ENCODE data around the genes TNNI3K and MIGA1.

GRCh38 chr1:67791262-67792425 lies 41.6 kb downstream of the GNG12 start:
- PRO-cap, 6 experiments = no peak in any of the 6 experiments
- RAMPAGE, long total RNA, 2 experiments = no peak in any of the 2 experiments
- RRBS = no CpG with 5 or more reads among the region's 9 CpGs

DNA sequence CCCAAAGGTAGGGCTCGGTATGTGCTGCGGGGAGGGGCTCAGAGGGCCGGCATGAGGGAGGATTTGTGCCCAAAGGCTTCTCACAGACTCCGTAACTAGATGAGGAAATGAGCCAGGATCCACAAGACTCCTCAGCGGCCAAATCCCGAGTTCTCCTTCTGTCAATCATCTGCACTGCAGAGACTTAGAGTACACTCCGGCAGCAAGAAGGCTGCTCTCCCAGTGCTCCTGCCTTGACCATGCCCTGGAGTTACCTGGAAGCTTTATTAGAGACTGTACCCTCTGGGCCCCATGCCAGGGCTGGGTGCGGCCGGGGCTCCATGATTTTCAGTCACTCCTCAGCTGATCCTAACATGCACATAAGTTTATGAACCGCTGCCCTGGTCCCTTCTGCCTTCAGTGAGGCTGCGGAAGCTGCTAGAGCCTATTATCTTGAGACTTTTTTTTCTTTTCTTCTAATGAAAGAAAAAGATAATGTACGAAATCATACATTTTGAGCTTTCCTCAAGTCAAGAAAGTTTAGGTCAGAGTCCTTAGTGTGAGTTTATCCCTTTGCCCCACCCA lies 17.5 kb downstream of the GNG12 start:
- PRO-cap, 6 experiments = no peak in any of the 6 experiments
- RAMPAGE, long total RNA, 2 experiments = no peak in any of the 2 experiments
- RRBS = 20% methylated on average over 1 of the region's 12 CpGs

- PRO-cap, 6 experiments = no peak in any of the 6 experiments
- RAMPAGE, long total RNA, 2 experiments = no peak in any of the 2 experiments
- RRBS = no CpG with 5 or more reads among the region's 4 CpGs
Measured at GRCh38 chr1:68313704-68314224, 81.4 kb upstream of the WLS start.

DNA sequence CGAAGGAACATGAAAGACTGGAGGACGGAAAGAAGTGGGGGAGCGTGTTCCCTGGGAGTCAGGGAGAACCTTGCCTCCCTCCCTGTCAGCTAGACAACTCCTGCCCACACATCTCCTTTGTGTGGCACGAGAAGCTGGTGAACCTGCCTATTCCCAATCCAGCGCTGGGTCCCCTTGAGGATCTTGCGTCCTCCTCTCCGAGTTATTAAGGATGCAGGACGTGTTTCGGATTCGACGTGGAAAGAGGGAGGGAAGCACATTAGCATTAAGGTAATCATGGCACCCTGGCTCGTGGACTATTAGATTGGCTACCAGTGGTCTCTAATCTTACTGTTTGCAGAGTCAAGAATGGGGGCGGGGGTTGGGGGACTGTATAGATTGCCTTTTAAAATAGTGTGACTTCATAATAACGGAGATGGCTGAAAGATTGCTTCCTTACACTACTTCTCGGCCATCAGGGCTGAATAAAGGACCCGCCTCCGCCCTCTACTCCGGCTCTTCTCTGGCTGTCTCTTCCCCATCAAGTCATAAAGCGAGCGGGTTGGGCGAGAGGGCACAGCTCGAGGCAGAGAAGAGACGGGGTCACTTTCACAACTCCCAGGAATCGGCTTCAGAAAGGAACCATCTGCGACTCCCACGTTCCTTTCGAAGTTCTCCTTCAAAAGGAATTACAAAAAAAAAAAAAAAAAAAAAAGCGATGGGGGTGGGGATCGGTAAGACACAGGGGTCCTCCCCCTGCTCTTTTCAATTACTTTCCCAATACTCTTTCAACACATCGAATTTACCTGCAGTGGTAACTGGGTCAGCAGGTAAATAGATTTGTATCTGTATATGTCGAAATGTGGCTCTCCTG lies 1.7 kb downstream of the LRRC7 start:
- PRO-cap, 6 experiments = peak in 1 of 6 experiments; most common plus-strand start position 528 of the sequence (in 1)
- RAMPAGE, long total RNA, 2 experiments = no peak in any of the 2 experiments
- RRBS = no CpG with 5 or more reads among the region's 31 CpGs

- PRO-cap, 6 experiments = no peak in any of the 6 experiments
- RAMPAGE, long total RNA, 2 experiments = no peak in any of the 2 experiments
- RRBS = no CpG with 5 or more reads among the region's 7 CpGs
Measured at GRCh38 chr1:71081572-71082038, 770 bp upstream of the ZRANB2 start.

DNA sequence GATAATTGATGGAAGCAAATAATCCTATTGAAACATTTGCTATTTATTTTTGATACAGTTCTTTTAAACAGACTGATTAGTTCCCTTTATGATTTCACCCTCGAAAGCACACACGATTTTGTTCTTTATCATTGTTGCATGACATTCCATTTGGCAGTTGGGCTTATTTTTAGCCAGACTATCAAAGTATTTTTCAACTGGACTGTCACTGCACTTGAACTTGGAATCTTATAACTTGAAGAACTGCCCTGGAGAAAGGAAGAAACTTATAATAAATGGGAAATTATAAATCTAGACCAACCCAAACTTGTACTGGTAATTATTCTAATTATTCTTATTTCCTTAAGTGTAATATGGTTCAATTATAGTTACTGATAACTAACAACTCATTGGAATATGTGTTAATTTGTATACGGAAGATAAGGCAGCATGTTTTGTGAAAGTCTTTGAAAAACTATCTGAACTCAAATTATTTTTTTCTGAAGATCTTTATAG lies at the start of gene TNNI3K:
TNNI3K (plus strand) TSS at position 211 of the 495 bp plus-strand sequence.
- PRO-cap, 6 experiments = peak in 4 of 6 experiments; most common plus-strand start position 211 of the sequence (in 2)
- RAMPAGE, long total RNA, 2 experiments = start-site peak on the plus strand in 2 of 2 experiments, centred at position 223 of the sequence, 190 to 379 reads per replicate
- RRBS = no CpG with 5 or more reads among the region's 3 CpGs

DNA sequence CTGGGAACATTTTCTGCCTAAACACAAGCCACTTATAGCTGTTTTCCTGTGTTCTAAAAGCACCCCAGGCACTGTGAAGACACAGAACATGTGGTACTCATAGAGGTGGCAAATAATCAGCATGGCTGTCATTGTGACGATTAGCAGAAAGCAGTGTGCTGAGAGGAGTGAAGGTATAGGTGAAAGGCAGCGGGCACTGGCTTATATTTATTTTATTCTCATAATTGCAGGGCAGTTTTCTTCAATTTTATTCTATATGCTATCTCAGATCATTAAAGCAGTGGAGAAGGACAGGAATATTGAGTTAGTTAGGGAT lies 119.5 kb downstream of the LRRC53 start:
- PRO-cap, 6 experiments = peak in 2 of 6 experiments; most common plus-strand start position 146 of the sequence (in 1); most common minus-strand start position 73 of the sequence (in 1)
- RAMPAGE, long total RNA, 2 experiments = no peak in any of the 2 experiments
- RRBS = no CpG with 5 or more reads among the region's 2 CpGs

DNA sequence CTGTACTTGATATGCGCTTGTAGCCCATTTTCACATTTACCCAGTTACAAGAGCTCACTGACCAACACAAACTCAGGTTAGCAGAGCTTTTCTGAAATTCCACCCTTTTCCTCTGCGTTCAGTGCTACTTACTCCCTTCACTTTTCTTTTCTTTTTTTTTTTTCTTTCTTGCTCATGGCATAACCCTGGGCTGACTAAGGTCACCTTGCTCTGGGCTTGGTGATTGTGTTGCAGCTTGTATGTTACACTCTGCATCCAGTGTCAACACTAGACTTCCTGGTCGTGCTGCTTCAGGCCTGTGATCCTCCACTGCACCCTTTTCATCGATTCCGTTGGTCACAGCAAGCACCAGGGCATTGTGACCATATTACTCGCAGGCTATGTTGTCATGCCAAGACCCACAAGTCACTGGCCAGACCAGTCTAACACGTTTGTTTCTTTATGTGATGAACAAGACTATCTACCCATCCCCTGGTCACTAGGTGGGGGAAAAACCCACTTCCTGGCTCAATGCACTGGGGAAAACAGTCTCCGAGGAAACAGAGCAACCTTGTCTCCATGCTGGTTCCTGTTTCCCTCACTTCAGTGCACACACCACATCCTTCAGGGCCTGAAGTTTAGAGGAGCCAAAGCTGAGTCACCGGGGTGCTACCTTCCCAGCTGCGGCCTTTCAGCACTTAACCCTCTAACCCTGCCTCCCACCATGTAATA lies 21.0 kb downstream of the ERICH3 start:
- PRO-cap, 6 experiments = no peak in any of the 6 experiments
- RAMPAGE, long total RNA, 2 experiments = no peak in any of the 2 experiments
- RRBS = no CpG with 5 or more reads among the region's 10 CpGs

- PRO-cap, 6 experiments = peak in 2 of 6 experiments; most common plus-strand start chr1:76068729 (in 1)
- RAMPAGE, long total RNA, 2 experiments = no peak in any of the 2 experiments
- RRBS = no CpG with 5 or more reads among the region's 1 CpG
Measured at GRCh38 chr1:76068598-76069106, 5.9 kb upstream of the ST6GALNAC3 start.

GRCh38 chr1:76138009-76138682 lies 63.6 kb downstream of the ST6GALNAC3 start:
- PRO-cap, 6 experiments = peak in 2 of 6 experiments; most common plus-strand start chr1:76138501 (in 2); most common minus-strand start chr1:76138257 (in 1)
- RAMPAGE, long total RNA, 2 experiments = no peak in any of the 2 experiments
- RRBS = no CpG with 5 or more reads among the region's 1 CpG

GRCh38 chr1:76294942-76295091 lies 220.3 kb downstream of the ST6GALNAC3 start:
- PRO-cap, 6 experiments = no peak in any of the 6 experiments
- RAMPAGE, long total RNA, 2 experiments = no peak in any of the 2 experiments

DNA sequence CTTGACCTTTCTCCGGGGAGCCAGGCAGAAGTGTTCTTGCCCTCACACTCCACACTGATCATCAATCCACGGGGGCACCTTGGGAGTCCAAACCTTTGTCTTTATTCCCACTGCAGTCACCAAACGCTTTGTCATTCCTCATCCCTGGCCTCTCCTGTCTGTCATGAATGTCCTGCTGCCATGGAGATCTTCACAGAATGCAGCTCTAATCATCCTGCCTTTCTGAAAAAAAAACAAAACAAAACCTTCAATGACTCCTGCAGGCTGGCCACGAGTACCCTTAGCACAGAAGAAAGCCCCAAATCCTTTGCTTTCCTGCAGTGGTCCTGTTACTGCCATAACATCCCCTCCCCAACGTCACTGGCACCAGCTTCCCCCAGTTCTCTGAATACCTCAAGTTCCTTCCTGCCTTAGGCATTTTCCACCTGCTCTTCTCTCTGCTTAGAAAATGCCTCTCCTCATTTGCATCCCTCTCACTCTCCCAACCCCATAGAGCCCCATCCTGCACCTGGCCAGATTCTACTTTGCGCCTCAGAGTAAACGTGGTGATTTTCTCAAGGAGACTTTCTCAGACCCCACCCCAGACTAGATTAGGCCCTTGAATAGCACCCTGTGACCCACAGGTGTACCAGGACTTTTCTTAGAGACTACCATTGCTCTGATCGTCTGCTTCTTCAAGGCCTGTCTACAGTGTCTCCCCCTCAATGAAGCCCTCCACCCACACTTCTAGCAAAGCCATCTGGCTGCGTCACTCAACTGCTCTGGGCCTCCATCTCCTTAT lies 131.2 kb downstream of the AK5 start:
- PRO-cap, 6 experiments = peak in 1 of 6 experiments; most common minus-strand start position 132 of the sequence (in 1)
- RAMPAGE, long total RNA, 2 experiments = no peak in any of the 2 experiments
- RRBS = no CpG with 5 or more reads among the region's 9 CpGs

GRCh38 chr1:77639346-77639679 lies 43.1 kb downstream of the ZZZ3 start:
- PRO-cap, 6 experiments = no peak in any of the 6 experiments
- RAMPAGE, long total RNA, 2 experiments = no peak in any of the 2 experiments

GRCh38 chr1:77682840-77683017 lies 271 bp upstream of the ZZZ3 start:
- PRO-cap, 6 experiments = peak in 6 of 6 experiments; most common minus-strand start chr1:77682954 (in 4)
- RAMPAGE, long total RNA, 2 experiments = no peak in any of the 2 experiments
- RRBS = no CpG with 5 or more reads among the region's 15 CpGs

- PRO-cap, 6 experiments = peak in 6 of 6 experiments; most common plus-strand start chr1:77779638 (in 5); most common minus-strand start chr1:77779538 (in 4)
- RAMPAGE, long total RNA, 2 experiments = start-site peak on the plus strand in 2 of 2 experiments, at chr1:77779635-77779687 at its widest, 171 to 367 reads per replicate
- RRBS = no CpG with 5 or more reads among the region's 49 CpGs
Measured at GRCh38 chr1:77779360-77780743, at the start of gene MIGA1. Gene MIGA1 (plus strand): TSS chr1:77779649.

DNA sequence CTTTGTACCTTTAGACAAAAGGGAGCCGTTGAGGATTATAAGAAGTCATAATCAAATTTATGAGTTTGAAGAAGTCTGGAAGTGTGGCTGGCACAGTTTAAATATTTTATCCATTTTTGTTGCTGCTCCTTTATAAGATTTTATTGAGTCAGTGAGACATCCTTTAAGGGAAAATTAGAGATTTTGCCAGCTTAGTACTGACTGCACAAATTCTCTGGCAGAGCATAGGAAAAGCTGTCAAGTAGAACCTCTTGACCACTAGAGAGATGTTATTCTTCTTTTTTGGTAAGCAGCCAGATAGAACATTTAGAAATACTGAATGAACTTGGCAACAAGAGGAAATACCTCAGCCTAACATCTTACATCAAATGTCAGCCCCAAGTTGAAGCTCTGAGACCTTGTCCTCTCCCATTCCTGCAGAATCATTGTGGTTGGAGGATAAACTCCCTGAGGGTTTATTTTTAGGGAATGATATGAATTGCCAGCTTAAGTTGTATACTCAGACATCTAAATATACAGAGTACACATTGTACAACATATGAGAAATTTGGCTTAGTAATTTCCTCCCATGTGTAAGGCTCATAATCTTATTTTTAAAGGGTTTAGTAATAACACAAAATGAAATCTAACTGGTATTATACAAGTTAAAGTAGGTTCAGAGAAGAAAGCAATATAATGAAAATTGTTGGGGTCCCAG lies 53.5 kb downstream of the MIGA1 start:
- PRO-cap, 6 experiments = peak in 2 of 6 experiments; most common plus-strand start position 366 of the sequence (in 1); most common minus-strand start position 216 of the sequence (in 2)
- RAMPAGE, long total RNA, 2 experiments = no peak in any of the 2 experiments
- RRBS = no CpG with 5 or more reads among the region's 1 CpG

DNA sequence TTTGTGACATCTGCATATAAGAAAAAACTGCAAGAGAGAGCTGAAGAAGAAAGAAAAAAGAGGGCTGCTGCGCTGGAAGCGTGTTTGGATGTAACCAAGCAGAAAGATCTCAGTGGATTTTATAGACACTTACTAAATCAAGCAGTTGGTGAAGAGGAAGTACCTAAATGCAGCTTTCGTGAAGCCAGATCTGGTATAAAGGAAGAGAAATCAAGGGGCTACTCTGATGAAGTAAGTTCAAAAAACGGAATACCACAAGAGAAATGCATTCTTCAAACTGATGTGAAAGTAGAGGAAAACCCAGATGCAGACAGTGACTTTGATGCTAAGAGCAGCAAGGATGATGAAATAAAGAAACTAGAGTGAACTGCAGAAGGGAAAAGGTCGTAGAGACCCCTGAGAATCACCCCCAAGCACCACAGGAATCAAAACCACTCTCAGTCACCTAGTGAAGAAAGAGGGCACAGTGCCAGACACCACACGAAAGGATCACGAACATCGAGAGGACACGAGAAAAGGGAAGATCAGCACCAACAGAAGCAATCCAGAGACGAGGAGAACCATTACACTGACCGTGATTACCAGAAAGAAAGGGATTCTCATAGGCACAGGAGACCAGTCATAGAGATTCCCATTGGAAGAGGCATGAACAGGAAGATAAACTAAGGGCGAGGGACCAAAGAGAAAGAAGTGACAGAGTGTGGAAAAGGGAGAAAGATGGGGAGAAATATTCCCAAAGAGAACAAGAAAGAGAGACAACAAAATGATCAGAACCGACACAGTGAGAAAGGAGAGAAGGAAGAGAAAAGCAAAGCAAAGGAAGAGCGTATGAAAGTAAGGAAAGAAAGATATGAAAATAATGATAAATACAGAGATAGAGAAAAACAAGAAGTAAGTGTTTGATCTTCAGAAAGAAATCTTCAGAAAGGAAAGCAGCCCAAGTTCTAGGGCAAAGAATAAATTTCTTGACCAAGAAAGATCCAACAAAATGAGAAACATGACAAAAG lies 40.6 kb upstream of the NEXN start:
- PRO-cap, 6 experiments = no peak in any of the 6 experiments
- RAMPAGE, long total RNA, 2 experiments = no peak in any of the 2 experiments
- RRBS = no CpG with 5 or more reads among the region's 14 CpGs

- PRO-cap, 6 experiments = no peak in any of the 6 experiments
- RAMPAGE, long total RNA, 2 experiments = no peak in any of the 2 experiments
- RRBS = no CpG with 5 or more reads among the region's 1 CpG
Measured at GRCh38 chr1:77966511-77966893, 12.4 kb downstream of the FUBP1 start.

DNA sequence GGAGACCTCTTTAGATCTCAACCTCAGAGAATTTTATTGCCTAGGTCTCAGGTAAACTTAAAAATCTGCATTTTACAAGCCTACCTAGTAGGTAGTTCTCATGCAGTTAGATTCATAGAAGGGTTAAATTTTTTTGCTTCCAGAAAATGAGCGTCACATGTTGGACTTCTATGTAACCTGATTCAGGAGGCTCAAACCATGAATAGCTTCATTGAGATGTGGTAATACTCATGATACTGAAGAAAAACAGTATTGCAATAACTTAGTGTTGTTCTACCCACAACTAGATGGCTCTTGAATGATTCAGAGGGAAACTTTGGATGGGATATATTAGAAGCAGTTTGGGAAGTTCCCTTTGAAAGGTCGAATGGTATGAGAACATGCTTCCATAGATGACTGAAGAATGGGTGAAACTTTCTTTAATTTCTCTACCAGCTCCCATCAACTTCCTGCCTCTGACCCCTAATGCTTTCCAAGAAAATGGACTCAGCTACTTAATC lies 211.8 kb upstream of the PTGFR start:
- PRO-cap, 6 experiments = peak in 2 of 6 experiments; most common plus-strand start position 358 of the sequence (in 2)
- RAMPAGE, long total RNA, 2 experiments = no peak in any of the 2 experiments
- RRBS = no CpG with 5 or more reads among the region's 2 CpGs

- PRO-cap, 6 experiments = peak in 2 of 6 experiments; most common plus-strand start chr1:78492043 (in 1); most common minus-strand start chr1:78491835 (in 1)
- RAMPAGE, long total RNA, 2 experiments = no peak in any of the 2 experiments
- RRBS = no CpG with 5 or more reads among the region's 42 CpGs
Measured at GRCh38 chr1:78491288-78492298, 819 bp downstream of the PTGFR start.

Measured in heart left ventricle (tissue), 7 donors.